Lower leg skin (tissue), 2 donors: ENCODE results near the genes HPN, FFAR1 and HAUS5.

- PRO-cap: no peak
- RAMPAGE, long total RNA, 2 experiments: no peak in any of the 2 experiments
Observed at GRCh38 chr19:35026222-35026669, 4.0 kb upstream of the SCN1B start.

DNA sequence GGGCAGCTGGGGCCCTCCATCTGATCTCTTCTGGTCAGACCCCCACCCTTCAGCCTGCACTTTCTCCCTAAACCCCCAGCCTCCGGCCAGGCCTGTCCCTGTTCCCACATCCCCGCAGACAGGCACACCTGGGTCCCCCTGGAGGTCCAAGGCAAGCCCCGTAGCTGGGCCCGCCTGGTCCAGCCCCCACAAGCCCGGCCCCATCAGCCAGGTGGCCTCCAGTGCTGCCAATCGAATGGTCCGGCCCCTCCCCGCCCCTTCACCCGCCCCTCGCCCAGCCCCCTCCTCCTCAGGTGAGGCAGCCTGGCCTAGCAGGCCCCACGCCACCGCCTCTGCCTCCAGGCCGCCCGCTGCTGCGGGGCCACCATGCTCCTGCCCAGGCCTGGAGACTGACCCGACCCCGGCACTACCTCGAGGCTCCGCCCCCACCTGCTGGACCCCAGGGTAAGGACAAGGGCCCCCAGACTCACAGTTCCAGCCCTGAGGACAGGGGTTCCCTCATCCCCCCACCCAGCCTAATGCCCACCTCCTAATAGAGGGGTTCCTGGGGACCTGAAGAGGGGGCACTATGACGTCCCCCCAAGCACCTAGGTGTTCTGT, at the start of gene HPN:
Gene HPN, plus strand, starts transcription at position 293 of the 600 bp plus-strand sequence.
- PRO-cap: no peak
- RAMPAGE, long total RNA, 2 experiments: no peak in any of the 2 experiments

- PRO-cap: no peak
- RAMPAGE, long total RNA, 2 experiments: no peak in any of the 2 experiments
Observed at GRCh38 chr19:35130585-35131147, 4.2 kb downstream of the LGI4 start.

- PRO-cap: no peak
- RAMPAGE, long total RNA, 2 experiments: no peak in any of the 2 experiments
Observed at GRCh38 chr19:35153624-35154113, 866 bp upstream of the FXYD5 start.

DNA sequence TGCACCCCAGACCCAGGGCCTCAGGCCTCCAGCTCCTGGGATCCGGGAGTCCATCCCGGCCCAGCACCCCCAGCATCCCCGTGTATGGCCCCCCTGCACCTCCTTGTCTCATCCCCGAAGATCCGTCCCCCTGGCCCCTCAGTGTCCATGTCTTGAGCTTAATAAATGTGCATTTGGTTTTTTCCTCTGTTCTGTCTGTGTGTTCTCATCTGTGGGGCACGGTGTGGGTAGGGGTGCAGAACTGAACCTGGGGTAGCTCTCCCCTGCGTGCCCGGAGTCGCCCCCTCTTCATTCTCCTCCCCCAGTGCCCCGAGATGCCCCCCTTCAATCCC, 455 bp upstream of the FXYD5 start:
- PRO-cap: no peak
- RAMPAGE, long total RNA, 2 experiments: no peak in any of the 2 experiments

GRCh38 chr19:35157891-35158572, 3.5 kb downstream of the FXYD5 start:
- PRO-cap: no peak
- RAMPAGE, long total RNA, 2 experiments: no peak in any of the 2 experiments

DNA sequence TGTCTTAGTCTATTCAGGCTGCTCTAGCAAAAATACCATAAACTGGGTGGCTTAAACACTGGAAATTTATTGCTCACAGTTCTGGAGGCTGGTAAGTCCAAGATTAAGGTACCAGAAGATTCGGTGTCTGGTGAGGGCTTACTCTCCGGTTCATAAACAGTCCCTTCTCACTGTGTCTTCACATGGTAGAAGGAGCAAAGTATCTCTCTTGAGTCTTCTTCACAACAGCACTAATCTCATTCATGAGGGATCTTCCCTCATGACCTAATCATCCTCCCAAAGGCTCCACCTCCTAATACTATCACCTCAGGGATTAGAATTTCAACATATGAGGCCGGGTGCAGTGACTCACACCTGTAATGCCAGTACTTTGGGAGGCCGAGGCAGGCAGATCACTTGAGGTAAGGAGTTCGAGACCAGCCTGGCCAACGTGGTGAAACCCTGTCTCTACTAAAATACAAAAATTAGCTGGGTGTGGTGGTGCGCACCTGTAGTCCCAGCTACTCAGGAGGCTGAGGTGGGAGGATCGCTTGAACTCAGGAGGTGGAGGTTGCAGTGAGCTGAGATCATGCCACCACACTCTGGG, 31.7 kb downstream of the FAM187B start:
- PRO-cap: no peak
- RAMPAGE, long total RNA, 2 experiments: no peak in any of the 2 experiments

DNA sequence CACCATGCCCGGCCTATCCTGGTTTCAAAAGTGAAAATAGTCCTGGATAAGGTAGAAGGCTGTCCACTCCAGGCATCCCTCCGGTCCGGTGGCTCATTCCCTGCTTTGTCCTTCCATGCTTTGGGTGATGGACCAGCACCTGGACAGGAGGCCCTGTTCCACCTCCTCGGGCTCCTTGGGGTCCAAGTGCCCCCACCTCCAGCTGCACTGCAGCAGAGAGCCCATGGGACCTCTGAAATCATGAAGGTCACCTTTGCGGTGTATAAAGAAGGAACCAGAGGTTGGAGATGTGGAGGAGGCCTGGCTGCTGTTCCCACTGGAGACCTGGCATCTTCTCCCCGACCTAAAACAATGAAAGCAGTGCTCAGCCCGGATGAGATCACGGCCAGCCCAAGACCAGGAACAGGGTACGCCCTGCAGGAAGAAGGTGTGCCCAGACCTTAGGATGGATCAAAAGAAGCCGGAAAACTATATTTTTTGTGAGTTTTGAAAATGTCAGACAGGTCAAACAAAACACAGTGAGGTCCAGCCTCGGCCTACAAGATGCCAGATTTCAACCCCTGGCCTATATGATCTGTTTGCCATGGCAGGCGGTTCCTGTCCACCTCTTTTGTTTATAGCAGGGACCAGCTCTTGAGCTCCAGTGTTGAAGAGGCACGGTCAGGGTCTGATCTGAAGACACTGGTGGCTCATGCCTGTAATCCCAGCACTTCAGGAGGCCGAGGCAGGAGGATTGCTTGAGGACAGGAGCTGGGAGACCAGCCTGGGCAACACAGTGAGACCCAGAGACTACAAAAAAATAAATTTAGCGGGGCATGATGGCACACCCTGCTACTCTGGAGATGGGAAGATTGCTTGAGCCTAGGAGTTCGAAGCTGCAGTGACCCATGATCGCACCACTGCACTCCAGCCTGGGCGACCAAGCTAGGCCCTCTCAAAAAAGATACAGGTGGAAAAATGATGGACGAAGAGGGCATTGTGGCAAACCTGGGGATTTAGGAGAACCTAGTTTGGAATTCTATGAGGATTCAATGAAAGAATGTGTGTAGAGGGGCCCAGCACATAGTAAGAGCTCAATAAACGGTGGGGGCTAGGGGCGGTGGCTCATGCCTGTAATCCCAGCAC, 5.9 kb downstream of the LSR start:
- PRO-cap: unidirectional peak, minus-strand start at position 353 of the sequence
- RAMPAGE, long total RNA, 2 experiments: start-site peak on the plus strand in 1 of 2 experiments, centred at position 669 of the sequence, 6 reads per replicate

DNA sequence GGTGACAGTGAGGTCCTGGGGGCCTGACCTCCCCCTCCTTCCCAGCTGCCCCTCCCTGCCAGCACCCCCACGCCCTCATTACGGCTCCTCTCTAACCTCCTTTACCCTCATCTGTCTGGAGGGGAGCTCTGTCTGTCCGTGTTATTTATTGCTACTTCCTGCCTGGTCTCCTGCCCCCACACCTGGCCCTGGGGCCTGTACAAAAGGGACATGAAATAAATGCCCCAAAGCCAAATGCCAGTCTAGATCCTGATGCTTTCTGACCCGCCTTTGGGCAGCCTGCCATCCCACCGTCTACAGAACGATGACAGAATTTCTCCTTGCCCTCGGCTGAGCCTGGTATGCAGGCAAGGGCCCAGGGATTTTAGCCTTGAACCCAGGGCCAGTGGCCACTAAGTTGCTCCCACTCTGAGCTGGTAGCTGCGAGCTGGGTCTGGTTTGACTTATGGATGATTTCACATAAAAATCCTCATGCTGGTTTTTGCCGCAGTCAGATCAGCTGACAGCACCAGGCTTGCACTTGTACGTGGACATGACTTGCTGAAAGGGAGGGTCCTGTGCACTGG, 15.3 kb upstream of the CD22 start:
- PRO-cap: no peak
- RAMPAGE, long total RNA, 2 experiments: no peak in any of the 2 experiments

DNA sequence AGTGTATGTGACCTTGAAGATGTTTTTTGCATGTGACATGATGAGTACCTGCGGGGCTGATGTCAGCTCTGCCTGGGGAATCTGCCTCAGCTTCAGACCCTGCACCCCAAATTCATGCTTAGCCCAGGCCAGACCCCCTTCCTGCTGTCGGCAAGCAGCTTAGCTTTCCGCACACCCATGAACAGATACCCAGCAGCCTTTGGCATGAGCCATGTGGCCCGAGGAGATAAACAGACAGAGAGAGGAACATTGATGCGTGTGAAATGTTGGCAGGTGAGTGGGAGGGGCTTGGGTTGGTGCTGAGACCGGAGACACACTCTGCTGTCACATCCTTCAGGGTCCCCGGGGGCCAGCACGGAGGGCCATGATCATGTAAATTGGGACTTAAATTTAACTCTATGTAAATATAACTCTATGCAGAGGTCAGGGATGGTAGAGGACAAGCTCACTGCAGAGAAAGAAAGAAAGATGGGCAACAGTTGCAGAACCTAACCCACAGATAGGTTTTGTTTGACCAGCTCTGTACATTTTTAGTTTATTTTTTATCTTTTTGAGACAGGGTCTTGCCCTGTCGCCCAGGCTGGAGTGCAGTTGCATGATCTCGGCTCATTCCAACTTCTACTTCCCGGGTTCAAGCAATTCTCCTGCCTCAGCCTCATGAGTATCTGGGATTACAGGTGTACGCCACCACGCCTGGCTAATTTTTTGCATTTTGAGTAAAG, 1.6 kb downstream of the CD22 start:
- PRO-cap: no peak
- RAMPAGE, long total RNA, 2 experiments: no peak in any of the 2 experiments

- PRO-cap: no peak
- RAMPAGE, long total RNA, 2 experiments: no peak in any of the 2 experiments
Observed at GRCh38 chr19:35347384-35347978, at the start of gene FFAR1. Gene FFAR1 (plus strand): TSS chr19:35347902.

GRCh38 chr19:35495320-35495766, 5.1 kb upstream of the KRTDAP start:
- PRO-cap: bidirectional peak, plus-strand start at chr19:35495624, minus-strand start at chr19:35495416
- RAMPAGE, long total RNA, 2 experiments: no peak in any of the 2 experiments

- PRO-cap: no peak
- RAMPAGE, long total RNA, 2 experiments: start-site peak on the plus strand in 1 of 2 experiments, at chr19:35536832-35536942 at its widest, 20 reads per replicate
Observed at GRCh38 chr19:35536760-35537203, 3.5 kb downstream of the GAPDHS start.

- PRO-cap: no peak
- RAMPAGE, long total RNA, 2 experiments: no peak in any of the 2 experiments
Observed at GRCh38 chr19:35550041-35550951, 4.9 kb downstream of the TMEM147 start.

DNA sequence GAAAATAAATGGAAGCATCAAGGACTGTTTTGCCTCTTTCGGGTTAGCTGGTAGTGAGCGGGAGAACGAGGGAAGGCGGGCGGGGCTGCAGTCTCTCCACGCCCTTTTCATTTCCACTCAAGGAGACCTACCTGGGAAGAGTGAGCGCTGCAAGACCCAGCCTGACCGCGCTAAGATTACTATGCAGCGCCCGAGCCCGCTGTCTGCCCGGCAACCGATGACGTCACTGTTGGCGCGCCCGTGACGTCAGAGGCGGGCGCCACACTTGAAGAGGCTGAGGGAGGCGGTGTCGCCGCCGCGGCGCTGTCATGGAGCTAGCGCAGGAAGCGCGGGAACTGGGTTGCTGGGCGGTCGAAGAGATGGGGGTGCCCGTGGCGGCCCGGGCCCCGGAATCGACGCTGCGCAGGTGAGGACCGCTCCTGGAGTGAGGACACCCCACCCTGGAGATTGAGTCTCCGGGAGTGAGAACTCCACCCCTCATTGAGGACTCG, at the start of gene HAUS5:
Gene HAUS5, plus strand, starts transcription at position 249 of the 491 bp plus-strand sequence.
- PRO-cap: bidirectional peak, plus-strand start at position 268 of the sequence, minus-strand start at position 178 of the sequence
- RAMPAGE, long total RNA, 2 experiments: start-site peak on the plus strand in 1 of 2 experiments, centred at position 281 of the sequence, 70 reads per replicate

- PRO-cap: no peak
- RAMPAGE, long total RNA, 2 experiments: no peak in any of the 2 experiments
Observed at GRCh38 chr19:35623008-35623631, 5.7 kb upstream of the RBM42 start.

DNA sequence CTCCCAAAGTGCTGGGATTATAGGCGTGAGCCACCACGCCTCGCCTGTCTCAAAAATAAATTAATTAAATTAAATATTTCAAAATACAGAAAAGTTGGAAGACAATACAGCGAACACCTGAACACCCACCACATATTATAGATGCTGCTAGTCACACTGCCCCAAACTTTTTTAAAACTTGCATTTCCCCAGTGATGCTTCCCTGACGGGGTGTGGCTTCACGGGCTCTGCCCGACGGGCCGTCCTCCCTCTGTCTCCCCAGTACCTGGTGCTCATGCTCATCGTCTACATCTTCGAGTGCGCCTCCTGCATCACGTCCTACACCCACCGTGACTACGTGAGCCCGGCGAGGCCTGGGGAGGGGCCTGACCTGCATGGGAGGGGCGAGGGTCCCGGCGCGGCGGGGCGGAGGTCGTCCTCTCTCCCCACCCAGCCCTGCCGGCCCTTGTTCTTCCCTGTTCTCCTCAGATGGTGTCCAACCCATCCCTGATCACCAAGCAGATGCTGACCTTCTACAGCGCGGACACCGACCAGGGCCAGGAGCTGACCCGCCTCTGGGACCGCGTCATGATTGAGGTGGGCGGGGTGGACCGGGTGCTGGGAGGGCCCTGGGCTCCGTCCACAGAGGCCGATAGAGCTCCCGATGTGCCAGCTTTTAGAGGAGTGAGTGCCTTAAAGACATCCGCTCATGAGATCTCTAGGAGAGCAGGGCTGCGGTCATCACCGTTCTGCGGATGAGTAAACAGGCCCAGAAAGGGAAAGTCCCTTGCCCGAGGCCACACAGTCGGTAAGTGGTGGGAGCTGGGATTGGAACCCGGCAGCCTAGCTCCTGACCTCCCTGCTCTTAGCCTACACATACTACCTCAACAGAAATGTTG, 6.9 kb downstream of the UPK1A start:
- PRO-cap: no peak
- RAMPAGE, long total RNA, 2 experiments: no peak in any of the 2 experiments

GRCh38 chr19:35712823-35713796, 4.7 kb upstream of the KMT2B start:
- PRO-cap: no peak
- RAMPAGE, long total RNA, 2 experiments: no peak in any of the 2 experiments

DNA sequence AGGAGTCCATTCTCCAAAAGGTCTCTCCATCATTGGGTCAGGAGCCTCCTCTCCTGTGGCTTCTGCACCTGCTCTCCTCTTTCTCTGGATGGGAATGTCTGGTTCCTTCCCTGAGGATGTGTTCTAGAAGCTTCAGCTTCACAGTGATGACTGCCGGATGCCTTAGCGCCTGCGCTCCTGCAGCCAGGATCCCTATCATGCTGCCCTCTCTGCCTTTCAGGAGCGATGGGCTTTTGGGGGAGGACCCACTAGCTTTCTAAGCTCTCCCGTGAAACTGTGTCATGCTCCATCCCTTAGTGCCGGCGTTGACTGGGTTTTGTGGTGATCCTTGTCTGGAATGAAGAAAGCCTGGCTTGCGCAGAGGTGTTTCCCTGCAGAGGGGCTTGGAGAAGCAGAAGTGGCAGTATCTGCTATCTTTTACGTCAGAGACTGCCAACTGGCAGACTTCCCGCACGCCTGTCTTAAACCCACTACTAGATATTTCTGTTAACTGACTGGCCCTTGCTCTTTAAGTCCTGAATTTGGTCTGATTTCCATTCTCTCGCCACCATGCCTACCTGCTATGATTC, 3.9 kb upstream of the KMT2B start:
- PRO-cap: no peak
- RAMPAGE, long total RNA, 2 experiments: no peak in any of the 2 experiments

DNA sequence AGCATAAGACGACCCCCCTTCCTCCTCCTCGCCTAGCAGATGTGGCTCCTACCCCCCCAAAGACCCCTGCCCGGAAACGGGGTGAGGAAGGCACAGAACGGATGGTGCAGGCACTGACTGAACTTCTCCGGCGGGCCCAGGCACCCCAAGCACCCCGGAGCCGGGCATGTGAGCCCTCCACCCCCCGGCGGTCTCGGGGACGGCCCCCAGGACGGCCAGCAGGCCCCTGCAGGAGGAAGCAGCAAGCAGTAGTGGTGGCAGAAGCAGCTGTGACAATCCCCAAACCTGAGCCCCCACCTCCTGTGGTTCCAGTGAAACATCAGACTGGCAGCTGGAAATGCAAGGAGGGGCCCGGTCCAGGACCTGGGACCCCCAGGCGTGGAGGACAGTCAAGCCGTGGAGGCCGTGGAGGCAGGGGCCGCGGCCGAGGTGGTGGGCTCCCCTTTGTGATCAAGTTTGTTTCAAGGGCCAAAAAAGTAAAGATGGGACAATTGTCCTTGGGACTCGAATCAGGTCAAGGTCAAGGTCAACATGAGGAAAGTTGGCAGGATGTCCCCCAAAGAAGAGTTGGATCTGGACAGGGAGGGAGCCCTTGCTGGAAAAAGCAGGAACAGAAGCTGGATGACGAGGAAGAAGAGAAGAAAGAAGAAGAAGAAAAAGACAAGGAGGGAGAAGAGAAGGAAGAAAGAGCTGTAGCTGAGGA, 2.2 kb downstream of the KMT2B start:
- PRO-cap: no peak
- RAMPAGE, long total RNA, 2 experiments: no peak in any of the 2 experiments